Peyer's patch (tissue), 4 donors: ENCODE measurements around the genes MMD, DGKE and TRIM25.

GRCh38 chr17:50935813-50936063, 69.6 kb upstream of the TOB1 start:
- PRO-cap = no peak
- RAMPAGE, long total RNA, 4 experiments = no peak in any of the 4 experiments

DNA sequence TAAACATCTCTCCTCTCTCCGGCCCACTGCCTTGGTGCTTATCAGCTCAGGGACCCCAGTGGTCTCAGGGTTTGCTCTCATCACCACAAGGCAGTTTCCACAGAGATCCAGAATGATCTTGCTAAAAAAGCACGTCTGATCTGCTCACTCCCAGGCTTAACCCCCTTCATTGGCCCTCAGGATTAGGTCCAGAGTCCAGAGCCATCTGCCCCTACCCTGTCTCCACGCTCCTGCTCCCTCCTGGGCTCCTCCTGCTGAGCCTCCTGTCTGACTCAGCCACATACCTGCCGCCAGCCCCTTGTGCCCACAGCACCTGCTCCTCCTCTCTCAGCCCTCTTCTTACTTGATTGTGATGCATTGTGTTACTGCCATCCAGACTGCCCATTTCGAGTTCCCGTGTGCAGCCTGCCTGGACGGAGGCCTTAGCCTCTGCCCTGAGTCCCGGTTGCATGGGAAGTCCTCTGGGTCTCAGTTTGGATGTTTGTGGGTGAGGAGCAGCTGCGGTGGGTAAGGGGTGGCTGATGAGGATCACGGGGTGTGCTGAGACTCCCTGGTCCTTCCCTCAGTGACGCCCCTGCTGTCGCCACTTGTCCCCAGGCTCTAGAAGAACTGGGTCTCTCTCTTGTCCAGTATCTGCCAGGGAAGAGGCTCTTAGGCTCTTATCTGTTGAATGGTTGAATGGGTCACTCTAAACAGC, 76.2 kb upstream of the TOB1 start:
- PRO-cap = bidirectional peak, plus-strand start at position 281 of the sequence, minus-strand start at position 158 of the sequence
- RAMPAGE, long total RNA, 4 experiments = no peak in any of the 4 experiments

DNA sequence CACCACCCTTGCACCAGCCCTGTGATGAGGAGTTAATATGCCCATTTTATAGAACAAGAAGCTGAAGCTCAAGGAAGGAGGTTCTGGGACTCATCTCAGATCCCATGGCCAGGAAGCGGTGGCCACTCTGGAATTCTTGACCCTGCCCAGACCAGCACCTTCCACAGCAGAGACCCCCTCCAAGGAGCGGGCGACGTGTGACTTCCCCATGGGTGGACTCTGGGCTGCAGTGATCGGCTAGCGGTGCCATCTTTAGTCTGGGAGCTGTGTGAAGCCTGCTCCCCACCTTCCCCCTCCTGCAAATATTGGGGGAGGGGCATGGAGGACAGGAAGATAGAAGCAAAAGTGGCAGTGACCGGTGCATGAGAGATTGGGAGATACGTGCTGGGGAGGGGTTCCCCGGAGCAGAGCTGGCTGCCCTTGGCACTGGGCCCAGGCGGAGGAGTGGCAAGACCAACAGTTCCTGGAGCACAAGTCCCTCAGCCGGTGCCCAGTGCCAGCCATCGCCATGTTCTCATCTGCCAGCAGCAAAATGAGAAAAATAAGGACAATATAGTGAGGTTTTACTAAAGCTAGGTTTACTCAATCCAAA, 81.9 kb upstream of the TOB1 start:
- PRO-cap = bidirectional peak, plus-strand start at position 473 of the sequence, minus-strand start at position 412 of the sequence
- RAMPAGE, long total RNA, 4 experiments = no peak in any of the 4 experiments

DNA sequence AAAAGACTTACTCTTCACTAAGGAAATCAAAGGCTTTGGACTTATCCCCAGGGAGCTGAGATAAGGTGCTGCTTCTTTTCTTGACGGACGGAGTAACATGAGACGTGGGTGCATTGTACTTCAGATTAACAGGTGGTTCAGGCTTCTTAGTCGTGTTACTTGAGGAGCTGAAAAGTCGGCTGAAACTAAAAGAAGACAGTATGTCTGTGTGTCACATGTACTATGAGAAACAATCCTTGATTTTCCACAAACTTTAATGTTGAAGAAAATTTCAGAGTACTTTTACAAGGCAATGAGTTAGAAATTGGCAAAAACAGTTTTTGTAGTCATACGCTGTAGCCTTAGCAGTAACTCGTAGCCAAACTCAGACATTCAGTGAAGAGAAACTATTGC, 122.2 kb downstream of the SPAG9 start:
- PRO-cap = no peak
- RAMPAGE, long total RNA, 4 experiments = start-site peak on the minus strand in 1 of 4 experiments, centred at position 141 of the sequence, 61 reads per replicate

- PRO-cap = no peak
- RAMPAGE, long total RNA, 4 experiments = no peak in any of the 4 experiments
These were observed 90.9 kb downstream of the SPAG9 start for GRCh38 chr17:51029624-51030289.

- PRO-cap = no peak
- RAMPAGE, long total RNA, 4 experiments = no peak in any of the 4 experiments
These were observed 74.0 kb downstream of the SPAG9 start for GRCh38 chr17:51046446-51047214.

GRCh38 chr17:51977975-51978206, 180.6 kb downstream of the CA10 start:
- PRO-cap = no peak
- RAMPAGE, long total RNA, 4 experiments = no peak in any of the 4 experiments

GRCh38 chr17:52157722-52158182, 762 bp downstream of the CA10 start:
- PRO-cap = no peak
- RAMPAGE, long total RNA, 4 experiments = no peak in any of the 4 experiments

GRCh38 chr17:54967468-54968108, 866 bp downstream of the COX11 start:
- PRO-cap = bidirectional peak, plus-strand start at chr17:54967963, minus-strand start at chr17:54967715
- RAMPAGE, long total RNA, 4 experiments = no peak in any of the 4 experiments

- PRO-cap = bidirectional peak, plus-strand start at chr17:55421568, minus-strand start at chr17:55421542; bidirectional peak, plus-strand start at chr17:55422195, minus-strand start at chr17:55421931
- RAMPAGE, long total RNA, 4 experiments = start-site peak on the minus strand in 2 of 4 experiments, at chr17:55421824-55421960 at its widest, 21 to 28 reads per replicate
These were observed at the start of gene MMD for GRCh38 chr17:55421156-55422016. MMD (minus strand) TSS chr17:55421835.

DNA sequence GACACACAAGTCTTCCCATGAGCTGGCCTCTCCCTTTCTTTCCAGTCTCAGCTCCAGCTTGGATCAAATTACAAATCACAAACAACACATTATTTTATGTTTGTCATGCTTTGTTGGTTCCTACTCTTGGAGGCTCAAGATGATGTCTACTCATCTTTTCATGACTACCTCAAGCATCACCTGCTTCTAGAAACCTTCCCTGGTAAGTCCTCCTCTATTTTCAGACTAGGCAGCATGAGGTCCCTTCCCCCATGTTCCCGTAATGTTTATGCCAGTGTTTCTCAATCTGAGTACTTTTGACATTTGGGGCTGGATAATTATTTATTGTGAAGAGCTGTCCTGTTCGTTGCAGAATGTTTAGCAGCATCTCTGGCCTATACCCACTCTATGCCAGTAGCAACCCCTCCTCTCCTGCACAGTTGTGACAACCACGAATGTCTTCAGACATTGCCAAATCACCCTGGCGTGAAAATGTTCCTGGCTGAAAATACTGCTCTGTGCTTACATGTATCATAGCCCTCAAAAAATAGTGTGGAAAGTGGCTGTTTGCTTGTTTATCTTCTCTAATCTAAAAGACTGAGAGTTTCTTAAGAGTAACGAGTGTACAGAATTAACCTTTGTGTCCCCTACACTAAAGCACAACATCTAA, 10.2 kb upstream of the TMEM100 start:
- PRO-cap = no peak
- RAMPAGE, long total RNA, 4 experiments = no peak in any of the 4 experiments

- PRO-cap = no peak
- RAMPAGE, long total RNA, 4 experiments = no peak in any of the 4 experiments
These were observed 11.1 kb downstream of the PCTP start for GRCh38 chr17:55761932-55762366.

DNA sequence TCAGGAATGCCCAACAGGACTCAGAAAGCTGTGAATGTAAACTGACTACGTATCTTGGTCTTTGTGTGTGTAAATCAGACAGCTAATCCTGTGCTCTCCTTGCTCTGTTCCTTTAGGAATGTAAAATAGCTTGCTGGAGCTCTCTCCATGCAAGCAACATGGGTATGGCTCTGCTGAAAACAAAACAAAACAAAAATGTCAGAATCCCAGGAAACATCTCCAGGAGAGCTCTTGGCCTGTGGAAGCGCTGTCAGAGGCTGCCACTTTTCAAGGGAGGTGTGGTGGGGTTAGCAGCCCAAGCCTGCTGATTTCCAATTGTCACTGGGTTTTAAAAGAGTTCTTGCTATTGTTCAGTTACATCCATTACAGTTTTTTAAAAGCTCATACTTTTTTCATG, 161.7 kb upstream of the NOG start:
- PRO-cap = no peak
- RAMPAGE, long total RNA, 4 experiments = no peak in any of the 4 experiments

DNA sequence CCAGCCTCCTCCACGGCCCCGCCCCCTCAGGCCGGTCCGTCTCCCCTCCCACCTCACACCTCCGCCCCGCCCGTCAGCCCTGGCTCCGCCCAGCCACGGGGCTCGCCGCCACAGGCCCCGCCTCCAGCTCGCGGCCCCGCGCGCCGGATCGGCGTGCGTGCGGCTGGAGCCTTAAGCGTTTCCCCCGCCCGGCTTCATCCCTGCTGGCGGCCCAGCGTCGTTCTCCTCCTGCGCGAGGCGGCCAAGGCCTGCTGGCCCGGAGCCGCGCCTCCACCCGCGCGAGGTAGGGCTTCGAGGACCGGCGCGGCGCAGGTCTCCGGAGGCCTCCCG, at the start of gene DGKE:
DGKE (plus strand) TSS at position 174 of the 330 bp plus-strand sequence.
- PRO-cap = bidirectional peak, plus-strand start at position 178 of the sequence, minus-strand start outside the sequence
- RAMPAGE, long total RNA, 4 experiments = start-site peak on the plus strand in 2 of 4 experiments, centred at positions 181 to 185 of the sequence, 19 to 31 reads per replicate

DNA sequence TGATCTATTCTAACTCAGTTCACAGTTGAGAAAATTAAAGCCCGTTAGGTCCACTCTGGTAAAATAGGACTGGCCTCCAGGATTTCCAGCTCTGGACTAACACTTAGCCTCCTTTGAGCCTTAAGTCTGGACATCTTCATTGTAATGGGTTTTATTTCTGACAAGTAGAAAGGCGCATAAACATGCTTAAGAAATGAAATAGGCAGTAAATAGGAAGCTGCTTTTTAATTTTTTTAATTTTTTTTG, 1.9 kb downstream of the DGKE start:
- PRO-cap = no peak
- RAMPAGE, long total RNA, 4 experiments = no peak in any of the 4 experiments

- PRO-cap = bidirectional peak, plus-strand start at chr17:56913683, minus-strand start at chr17:56913664; bidirectional peak, plus-strand start at chr17:56914176, minus-strand start at chr17:56914048
- RAMPAGE, long total RNA, 4 experiments = start-site peak on the minus strand in 3 of 4 experiments, at chr17:56914007-56914076 at its widest, 12 to 150 reads per replicate
These were observed at the start of gene TRIM25 for GRCh38 chr17:56913253-56914303. TRIM25 (minus strand) TSS chr17:56914049.

- PRO-cap = bidirectional peak, plus-strand start at chr17:57092994, minus-strand start at chr17:57092874
- RAMPAGE, long total RNA, 4 experiments = no peak in any of the 4 experiments
These were observed 7.8 kb downstream of the AKAP1 start for GRCh38 chr17:57092685-57093452.

DNA sequence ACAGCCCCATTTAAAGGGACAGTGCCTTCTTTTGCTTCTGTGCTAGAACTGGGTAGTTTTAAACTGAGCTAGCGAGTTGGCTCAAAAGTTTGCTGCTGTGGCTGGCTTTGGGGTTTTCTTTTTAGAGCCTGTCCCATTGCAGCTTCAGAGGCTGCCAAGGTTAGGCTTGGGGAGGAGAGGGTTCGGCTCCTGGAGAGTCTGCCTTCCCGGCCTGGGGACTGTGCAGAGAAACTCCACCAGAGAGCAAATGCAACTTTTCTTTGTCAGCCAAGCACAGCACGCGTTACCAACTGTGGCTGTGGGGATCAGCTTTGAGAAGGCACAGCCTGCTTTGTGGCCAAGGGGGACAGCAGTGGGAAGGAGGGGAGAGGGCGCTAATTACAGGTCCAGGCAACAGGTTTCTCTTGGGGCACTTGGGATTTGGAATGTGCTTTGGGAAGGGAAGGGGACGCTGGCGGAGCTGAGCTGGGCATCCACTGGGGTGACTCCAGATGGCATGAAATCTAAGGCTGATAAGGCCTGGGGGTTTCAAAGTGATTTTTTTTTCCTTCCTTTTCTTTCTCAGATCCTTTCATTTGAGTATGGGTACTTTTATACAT, 2.2 kb downstream of the MSI2 start:
- PRO-cap = no peak
- RAMPAGE, long total RNA, 4 experiments = no peak in any of the 4 experiments

- PRO-cap = no peak
- RAMPAGE, long total RNA, 4 experiments = no peak in any of the 4 experiments
These were observed 22.6 kb downstream of the MSI2 start for GRCh38 chr17:57278717-57279434.

- PRO-cap = unidirectional peak, plus-strand start at chr17:57312069
- RAMPAGE, long total RNA, 4 experiments = no peak in any of the 4 experiments
These were observed 55.5 kb downstream of the MSI2 start for GRCh38 chr17:57311806-57312319.